Mesenchymal stem cell of Wharton's jelly (primary cell): ENCODE results near the gene PGC.

- CAGE, long polyA plus RNA = no peak
Observed at GRCh38 chr6:41427782-41428638, 92.6 kb downstream of the NCR2 start.

- CAGE, long polyA plus RNA = no peak
Observed at GRCh38 chr6:41470338-41471227, 75.6 kb upstream of the FOXP4 start.

DNA sequence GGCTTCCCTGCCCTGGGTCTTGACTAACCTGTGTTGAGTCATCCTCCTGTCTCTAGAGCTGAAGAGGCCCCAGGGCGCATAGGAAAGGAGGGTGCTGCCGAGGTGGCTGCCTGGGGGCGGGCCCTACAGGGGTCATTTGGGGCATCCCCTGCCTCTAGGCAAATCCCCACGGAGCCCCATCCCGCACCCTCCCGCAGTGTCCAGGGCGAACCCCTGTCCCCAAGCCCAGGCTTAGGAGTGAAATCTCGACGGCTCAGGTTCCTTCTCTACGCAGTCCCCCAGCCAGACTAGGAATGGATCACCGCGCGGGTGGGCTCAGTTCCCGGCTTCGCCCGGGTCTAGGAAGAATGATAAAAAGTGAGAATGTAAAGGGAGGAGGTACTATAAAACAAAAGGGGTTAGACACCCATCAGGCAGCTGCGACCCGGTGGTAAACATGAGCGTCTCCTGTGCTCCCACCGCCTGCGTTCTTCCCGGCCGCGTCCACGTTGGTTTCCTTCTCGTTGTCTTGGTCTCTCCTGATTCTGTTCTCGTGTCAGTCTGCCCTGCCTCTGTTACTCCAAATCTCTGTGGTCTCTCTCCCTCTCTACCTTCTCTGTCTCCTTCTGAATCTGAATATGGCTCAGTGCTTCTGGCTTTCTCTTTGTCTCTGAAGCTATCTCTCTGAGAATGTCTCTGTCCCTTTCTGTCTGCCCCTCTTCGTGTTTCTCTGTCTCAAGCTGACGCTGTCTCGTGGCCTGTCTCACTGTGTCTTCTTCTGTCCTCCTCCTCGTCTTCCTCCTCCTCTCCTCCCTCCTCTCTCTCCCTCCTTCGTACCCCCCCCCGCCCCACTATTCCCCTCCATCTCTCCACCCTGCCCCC, 41.7 kb upstream of the FOXP4 start:
- CAGE, long polyA plus RNA = no peak

- CAGE, long polyA plus RNA = no peak
Observed at GRCh38 chr6:41546871-41547217, 663 bp downstream of the FOXP4 start.

- CAGE, long polyA plus RNA = no peak
Observed at GRCh38 chr6:41682049-41682732, 43.9 kb downstream of the MDFI start.

GRCh38 chr6:41706598-41707406, 28.6 kb downstream of the TFEB start:
- CAGE, long polyA plus RNA = no peak

- CAGE, long polyA plus RNA = no peak
Observed at GRCh38 chr6:41713504-41714186, 21.8 kb downstream of the TFEB start.

DNA sequence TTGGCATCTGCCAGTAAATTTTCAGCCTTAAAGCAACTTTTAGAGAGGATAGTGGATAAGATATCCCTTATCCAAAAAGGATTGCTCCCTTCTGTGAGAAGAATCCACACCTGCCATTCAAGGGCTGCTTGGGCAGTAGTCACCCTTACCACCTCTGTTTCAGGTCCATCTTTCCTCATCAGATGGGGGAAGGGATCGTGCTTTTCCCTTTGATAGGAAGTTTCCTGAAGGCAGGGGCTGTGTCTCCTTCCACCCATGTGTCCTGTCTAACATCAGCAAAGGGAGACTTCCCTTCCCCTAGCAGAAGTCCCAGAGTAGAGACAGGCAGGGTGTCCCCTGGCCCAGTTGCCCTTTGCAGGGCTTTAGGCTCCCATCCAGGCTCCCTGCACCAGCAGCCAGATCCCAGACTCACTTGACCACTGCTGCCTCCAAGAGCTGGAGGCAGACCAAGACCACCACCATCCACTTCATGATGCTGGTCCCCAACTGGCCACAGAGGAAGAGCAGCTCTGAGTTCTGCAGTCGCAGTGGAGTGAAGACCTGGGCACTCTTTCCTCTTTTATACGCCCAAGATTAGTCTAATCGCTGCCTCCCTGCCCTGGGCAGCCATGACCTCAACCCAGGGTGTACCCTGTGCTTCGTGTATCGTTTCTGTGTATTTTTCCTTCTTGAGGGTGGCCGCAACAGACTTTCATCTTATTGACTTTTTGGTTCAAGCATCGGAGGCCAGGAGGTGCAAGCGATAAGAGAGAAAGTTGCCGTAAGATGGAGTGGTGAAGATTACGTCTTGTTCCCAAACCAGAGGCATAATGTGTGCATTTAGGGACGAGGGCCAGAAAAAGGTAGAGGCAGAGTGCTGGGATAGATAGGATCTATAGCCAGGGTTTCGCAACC, at the start of gene PGC:
Gene PGC, minus strand, starts transcription at position 534 of the 894 bp plus-strand sequence.
- CAGE, long polyA plus RNA = no peak

GRCh38 chr6:41781214-41781725, 688 bp downstream of the PRICKLE4 start:
- CAGE, long polyA plus RNA = no peak

DNA sequence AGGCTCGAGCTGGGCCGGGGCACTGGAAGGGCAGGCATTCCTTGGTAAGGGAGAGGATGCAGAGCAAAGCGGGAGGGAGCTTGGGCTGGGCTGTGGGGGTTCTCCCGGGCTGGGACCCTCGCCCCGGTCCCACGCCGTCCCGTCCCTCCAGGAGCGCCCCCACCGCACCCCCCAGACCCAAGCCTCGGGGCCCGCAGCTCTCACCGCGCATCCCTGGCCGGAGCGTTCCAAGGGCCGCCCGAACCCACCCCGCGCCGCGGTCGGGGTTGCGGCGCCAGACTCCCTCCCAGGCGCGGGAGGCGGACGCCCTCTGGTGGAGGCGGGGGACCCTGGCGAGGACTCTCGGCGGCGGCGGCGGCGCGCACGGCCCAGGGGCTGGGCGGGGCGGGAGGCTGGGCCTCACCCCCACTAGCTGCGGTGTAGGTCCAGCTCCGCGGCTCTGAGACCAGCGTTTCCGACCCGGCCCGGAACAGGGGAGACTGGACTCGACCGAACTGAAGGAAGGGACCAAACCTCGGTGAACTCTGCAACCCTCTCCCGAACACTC, 1.1 kb upstream of the TOMM6 start:
- CAGE, long polyA plus RNA = no peak

DNA sequence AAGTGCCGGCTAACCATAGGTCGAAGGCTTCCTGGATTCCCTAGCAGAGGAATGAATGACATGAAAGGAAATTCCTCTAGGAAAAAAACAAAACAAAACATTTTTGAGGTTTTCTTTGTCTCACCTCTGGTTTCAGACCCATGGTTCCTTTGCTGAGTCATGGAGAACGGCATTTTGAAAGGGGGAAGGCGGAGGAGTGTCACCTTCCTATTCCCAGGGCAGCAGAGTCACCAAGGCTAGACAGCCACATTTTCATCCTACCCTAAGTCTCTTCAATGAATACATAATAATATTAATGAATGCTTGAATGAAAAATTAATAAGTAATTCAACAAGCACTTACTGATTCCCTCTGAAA, 25.4 kb upstream of the CCND3 start:
- CAGE, long polyA plus RNA = no peak

DNA sequence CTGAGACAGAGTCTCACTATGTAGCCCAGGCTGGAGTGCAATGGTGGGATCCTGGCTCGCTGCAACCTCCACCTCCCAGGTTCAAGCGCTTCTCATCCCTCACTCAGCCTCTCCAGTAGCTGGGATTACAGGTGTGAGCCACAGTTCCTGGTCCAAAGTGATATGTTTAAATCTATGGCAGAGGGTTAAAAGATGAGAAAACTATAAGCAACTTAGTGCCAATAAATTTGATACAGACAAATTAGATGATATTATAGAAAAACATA, 46.3 kb upstream of the TAF8 start:
- CAGE, long polyA plus RNA = no peak

GRCh38 chr6:42020490-42020846, 29.9 kb upstream of the TAF8 start:
- CAGE, long polyA plus RNA = no peak

- CAGE, long polyA plus RNA = no peak
Observed at GRCh38 chr6:42039193-42039932, 11.0 kb upstream of the TAF8 start.

DNA sequence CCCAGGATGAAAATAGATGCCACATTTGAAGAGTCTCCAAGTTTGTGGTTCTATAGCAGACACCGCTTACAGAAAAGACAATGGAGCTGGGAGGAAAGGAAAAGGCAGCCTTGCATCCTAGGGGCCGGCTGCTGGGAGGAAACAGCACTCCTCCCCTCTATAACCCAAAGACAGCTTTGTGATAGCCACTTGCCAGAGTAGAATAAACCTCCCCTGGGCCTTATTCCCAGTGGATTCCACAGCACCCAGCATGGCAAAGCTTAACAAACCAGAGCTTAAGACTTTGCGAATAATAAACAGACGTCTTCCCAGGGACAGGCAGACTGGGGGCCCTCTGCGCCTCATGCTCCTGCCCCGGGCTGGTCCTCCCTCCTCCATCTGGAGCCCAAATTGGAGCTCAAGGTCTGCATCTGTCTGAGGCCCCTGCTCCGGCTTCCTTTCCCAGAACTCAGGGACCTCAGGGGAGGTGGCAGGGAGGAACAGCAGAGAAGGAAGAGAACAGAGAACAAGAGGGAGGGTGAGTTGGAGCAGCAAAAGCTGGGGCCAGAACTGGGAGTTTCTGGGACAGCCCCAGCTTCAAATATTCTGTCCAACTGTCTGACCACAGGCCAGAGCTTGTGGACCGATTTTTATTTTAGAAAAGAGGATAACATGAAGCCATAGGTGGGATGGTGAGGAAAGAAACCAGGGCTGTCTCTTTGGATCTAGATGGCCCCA, 8.7 kb upstream of the TAF8 start:
- CAGE, long polyA plus RNA = no peak

DNA sequence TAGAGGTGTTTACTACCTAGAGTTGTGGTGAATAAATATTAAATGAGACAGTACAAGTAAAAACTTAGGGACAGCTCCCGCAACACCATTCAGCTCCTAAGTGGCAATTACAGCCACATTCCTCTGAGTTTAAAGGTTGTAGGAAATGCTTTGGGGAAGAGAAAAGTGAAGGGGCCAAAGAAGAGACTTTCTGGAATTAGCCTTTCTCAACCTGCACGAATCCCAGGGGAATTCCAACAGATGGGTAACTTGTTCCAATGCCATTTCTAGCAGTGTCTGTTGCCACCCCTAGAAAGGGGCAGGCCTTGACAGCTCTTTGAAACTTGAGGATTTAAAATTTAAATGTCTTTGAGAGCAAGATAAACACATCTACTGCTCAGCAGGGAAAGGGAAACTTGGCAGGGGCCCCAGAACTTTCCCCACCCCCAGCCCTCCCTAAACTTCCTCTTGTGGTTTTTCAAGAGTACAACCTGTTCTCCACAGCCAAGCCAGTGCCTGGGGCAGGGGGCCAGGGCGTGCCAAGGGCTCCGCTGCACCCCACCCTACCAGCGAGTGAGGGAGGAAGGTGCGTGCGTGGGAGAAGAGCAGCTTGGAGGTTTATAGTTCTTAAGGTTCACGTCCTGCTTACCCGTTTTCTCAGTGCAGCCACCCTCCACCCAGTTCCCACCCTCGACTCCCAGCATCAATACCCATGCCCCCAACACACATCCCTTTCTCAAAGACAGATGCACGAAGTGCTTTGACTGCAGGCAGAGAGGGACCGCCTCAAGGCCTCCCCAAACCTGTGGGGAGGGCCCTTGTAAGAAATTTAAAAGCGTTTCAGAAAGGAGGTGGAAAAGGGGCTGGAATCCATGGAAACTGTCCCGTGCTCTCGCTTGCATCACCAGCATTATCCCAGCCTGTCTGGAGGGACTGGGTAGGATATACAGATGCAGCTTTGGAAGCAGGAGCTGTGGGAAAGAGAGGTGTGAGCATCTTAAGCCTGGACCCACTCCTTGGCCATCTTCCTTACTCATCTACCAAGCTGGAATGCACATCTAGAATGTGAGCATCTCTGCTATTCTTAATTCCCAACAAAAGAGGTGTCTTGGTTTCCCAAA, 4.6 kb upstream of the TAF8 start:
- CAGE, long polyA plus RNA = no peak

DNA sequence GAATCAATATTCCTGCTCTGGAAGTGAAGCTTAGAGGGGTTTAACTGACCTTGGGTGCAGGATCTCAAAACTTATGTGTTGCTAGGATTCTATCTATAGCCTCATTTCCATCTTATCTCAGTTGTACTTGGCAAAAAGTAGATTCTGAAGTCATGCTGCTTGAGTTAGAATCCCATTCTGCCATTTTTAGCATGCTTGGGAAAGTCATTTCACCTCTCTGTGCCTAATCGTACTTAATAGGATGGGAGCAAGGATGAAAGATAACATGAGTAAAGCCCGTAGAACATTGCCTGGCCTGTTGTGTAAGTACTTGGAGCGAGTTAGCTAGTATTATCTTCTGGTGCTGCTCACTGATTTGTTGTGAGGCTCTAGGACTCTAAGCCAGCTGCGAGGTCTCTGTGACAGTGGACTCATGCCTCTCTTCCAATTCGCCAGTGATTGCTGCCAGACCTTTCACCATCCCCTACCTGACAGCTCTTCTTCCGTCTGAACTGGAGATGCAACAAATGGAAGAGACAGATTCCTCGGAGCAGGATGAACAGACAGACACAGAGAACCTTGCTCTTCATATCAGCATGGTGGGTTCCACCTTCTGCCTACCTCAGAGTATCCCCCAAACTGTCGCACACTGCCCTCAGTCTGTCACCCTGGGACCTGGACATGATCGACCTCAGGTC, 17.8 kb downstream of the TAF8 start:
- CAGE, long polyA plus RNA = no peak

DNA sequence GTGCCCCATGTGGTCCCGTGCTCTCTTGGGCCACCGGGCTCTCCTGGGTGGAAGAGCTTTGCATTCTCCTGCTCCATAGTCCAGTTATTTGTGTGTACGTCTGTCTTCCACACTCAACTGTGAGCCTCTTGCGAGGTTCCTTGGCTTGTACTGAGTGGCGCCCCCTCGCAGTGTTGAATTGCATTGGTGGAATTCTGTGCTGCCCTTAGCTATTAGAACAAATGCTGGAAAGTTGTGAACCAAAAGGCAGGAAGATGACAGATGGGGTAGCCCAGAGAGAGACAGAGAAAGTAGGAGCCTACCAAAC, 45.9 kb downstream of the TAF8 start:
- CAGE, long polyA plus RNA = no peak

DNA sequence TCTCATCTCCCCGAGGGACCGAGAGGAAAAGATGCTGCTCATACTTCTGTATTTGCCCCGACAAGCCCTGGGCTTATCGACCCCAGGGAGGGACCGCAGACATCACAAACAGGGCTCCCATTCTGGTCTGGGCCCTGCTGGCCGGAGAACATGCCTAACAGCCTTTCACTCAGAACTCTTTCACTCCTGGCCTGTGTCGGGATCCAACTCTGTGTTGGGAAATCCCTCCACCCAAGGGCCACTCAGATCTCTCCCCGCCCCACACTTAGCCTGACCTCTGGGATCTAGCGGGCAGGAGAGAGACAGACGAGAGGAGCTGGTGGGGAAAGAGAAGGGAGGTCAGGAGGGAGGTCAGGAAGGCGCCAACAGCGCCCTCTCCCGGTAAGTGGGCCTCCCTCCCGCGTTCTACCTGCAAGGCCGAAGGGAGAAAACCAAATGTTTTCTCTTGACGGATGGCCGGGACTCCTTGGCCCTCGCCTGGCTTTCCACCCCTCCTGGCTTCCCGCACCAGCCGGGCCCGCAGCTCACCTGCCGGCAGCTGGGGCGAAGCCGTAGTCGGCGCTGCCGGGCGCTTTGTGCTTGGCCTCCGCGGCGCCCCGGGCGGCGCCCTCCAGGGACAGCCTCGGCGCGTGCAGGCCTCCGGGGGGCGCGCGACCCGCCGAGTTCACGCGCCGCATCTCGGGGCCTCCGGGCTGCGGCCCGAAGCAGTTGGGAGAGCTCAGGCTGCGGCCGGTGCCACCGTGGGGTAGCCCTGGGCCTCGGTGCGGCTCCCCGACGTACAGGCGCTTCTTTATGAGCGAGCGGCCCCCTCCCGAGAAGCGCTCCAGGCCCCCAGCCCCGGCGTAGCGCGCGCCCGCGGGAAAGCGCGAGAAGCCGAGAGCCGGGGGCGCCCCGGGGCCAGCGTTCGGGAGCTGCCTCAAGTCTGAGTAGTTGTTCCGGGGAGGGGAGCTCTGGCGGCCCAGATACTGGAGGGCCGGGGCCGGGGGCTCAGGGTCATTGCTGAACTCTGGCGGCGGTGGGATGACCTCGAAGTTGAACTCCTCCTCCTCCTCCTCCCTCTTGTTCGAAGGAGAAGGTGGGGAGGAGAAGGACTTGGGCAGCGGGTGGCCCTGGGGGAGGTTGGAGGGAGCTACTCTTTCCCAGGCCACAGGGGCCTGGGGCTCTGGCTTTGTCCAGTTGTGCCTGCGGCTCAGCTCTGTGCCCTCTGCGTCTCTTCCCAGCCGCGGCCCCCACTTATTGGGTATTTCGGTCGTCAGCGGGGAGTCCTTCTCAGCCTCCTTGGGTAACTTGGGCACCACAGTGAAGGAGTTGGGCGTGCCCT, 38.0 kb downstream of the C6orf132 start:
- CAGE, long polyA plus RNA = no peak

- CAGE, long polyA plus RNA = no peak
Observed at GRCh38 chr6:42137258-42137753, 5.1 kb downstream of the C6orf132 start.